ENCODE results near the gene ADAMTS5.

DNA sequence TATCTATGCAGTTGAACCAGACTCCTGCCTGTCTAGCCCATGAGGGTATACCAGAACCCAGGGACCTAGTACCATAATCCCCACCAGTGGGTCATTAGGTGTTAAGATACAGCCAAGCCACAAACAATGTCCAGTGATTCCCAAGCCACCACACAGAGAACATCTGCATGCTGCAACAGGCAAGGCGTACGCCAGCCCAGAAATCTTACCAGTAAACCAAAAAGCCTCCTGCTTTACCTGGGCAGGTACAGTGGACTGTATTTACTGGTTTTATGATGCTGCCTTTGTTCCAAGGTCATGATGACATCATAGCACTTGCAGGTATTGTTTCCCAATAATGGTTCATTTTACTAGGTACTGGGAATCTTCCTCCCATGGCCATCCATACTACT, 20.1 kb upstream of the CXADR start:
- PRO-cap, 2 experiments: no peak in any of the 2 experiments

DNA sequence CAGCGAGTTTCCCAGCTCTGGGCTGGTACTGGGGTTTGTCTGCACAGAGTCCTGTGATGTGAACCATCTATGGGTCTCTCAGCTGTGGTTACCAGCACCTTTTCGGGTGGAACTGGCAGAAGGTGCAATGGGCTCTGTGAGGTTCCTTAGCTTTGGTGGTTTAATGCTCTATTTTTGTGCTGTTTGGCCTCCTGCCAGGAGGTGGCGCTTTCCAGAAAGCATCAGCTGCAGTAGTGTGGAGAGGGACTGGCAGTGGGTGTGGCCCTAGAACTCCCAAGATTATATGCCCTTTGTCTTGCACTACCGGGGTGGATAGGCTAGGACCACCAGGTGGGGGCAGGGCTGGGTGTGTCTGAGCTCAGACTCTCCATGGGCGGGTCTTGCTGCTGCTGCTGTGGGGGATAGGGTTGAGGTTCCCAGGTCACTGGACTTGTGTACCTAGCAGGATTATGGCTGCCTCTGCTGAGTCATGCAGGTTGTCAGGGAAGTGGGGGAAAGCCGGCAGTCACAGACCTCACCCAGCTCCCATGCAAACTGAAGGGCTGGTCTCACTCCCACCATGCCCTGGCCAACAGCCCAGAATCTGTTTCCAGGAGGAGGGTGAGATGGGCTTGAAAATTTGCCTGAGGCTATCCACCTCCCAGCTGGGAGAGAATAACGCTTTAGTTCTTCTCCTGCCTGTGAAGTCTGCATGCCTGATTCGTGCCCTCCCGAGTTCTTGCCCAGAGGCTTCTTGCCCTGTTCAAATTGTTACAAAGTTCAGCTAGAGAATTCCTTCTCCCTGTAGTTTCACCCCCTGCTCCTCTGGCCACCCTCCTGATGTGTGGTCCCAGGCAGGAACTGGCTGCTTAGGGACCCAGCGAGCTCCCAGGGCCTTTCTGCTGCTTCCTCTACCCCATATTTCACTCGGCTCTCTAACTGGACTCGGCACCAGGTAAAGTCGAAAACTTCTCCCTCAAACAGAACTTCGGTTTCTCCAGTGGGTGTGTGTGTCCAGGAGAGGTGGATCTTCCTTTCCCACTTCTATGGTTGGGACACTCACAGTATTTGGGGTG, 76.4 kb upstream of the BTG3 start:
- PRO-cap, 2 experiments: no peak in any of the 2 experiments

DNA sequence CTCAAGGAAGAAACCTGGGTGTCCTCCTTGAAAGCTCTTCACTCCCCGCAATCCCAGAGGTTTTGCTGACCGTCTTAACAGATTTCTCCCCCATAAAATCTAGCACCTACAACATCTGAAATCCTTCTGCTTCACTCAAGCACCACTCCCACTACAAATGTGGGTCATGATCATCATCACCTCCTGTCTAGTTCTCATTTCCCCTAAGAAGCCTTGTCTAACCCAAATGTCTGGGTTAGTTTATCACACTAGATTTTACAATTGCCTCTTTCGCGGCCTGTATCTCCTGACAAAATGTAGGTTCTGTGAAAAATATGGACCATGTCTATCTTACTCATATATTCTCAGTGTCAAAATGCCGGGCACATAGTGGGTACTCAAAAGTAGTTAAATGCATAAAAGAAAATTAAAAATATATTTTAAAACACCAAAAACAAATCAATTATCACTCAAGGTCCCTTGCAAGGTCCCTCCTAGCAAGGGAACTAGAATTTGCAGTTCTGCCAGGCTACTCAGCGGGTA, 19.7 kb downstream of the C21orf91 start:
- PRO-cap, 2 experiments: no peak in any of the 2 experiments

GRCh38 chr21:19261926-19262224, 858.3 kb upstream of the TMPRSS15 start:
- PRO-cap, 2 experiments: peak in 2 of 2 experiments; most common minus-strand start chr21:19262117 (in 2)

DNA sequence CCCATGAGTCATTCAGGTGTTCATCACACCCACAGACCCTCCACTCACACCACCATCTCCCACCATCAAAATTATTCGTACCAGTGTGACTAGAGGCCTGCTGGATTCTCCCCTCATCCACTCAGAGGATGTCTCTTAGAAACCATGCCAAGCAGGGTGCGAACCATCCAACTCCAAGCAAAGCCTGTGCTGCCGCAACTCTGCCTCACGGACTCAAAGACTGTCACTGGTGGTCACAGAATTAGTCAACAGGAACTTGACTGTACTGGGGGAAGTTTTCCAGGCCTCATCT, 211.0 kb downstream of the MRPL39 start:
- PRO-cap, 2 experiments: no peak in any of the 2 experiments

DNA sequence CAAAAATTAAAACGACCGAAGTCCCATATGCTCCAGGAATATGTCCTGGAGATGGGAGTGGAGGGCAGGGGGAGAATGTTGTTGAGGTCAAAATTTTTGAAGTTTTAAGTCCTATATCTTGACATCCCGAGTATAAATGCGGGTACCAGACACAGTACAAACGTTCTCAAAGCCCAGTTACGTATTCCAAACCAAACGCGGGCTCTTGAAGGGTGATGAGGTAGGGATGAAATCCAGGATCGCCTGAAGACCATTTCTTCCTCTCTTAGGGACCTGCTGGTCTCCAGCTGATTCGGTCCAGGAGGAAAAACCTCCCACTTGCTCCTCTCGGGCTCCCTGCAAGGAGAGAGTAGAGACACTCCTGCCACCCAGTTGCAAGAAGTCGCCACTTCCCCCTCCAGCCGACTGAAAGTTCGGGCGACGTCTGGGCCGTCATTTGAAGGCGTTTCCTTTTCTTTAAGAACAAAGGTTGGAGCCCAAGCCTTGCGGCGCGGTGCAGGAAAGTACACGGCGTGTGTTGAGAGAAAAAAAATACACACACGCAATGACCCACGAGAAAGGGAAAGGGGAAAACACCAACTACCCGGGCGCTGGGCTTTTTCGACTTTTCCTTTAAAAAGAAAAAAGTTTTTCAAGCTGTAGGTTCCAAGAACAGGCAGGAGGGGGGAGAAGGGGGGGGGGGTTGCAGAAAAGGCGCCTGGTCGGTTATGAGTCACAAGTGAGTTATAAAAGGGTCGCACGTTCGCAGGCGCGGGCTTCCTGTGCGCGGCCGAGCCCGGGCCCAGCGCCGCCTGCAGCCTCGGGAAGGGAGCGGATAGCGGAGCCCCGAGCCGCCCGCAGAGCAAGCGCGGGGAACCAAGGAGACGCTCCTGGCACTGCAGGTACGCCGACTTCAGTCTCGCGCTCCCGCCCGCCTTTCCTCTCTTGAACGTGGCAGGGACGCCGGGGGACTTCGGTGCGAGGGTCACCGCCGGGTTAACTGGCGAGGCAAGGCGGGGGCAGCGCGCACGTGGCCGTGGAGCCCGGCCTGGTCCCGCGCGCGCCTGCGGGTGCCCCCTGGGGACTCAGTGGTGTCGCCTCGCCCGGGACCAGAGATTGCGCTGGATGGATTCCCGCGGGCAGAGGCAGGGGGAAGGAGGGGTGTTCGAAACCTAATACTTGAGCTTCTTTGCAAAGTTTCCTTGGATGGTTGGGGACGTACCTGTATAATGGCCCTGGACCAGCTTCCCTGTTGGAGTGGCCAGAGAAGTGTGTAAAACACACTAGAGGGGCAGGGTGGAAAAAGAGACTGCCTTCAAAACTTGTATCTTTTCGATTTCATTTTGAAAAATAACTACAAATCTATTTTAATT, 45.4 kb downstream of the MRPL39 start:
- PRO-cap, 2 experiments: peak in 1 of 2 experiments; most common plus-strand start position 755 of the sequence (in 1)

- PRO-cap, 2 experiments: no peak in any of the 2 experiments
These were observed 1.3 kb upstream of the JAM2 start for GRCh38 chr21:25637758-25638068.

DNA sequence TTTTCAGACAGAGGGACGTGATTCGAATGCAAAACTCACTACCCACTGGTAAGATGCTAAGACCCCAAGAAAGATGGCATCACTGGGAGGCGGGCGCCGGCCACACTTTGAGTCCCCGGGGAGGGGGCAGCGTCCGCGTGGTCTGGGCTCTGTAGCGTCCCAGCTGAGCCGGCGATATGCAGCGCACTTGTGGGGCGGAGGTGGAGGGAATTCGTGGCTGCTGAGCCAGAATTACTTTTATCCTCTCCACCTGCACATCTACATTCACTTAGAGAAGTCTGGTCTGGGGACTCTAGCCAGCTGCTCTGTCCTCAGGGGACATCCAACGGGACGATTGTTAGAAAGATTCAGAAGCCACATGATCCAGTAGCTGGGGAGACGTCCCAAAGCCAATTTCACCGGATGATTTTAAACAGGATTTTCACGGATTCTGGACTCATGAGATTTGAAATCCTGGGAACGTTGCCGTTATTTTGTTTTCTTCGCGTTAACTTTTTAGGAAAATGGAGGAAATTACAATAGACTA, 1.2 kb downstream of the JAM2 start:
- PRO-cap, 2 experiments: no peak in any of the 2 experiments

GRCh38 chr21:25942128-25942610, 207.4 kb downstream of the GABPA start:
- PRO-cap, 2 experiments: no peak in any of the 2 experiments

DNA sequence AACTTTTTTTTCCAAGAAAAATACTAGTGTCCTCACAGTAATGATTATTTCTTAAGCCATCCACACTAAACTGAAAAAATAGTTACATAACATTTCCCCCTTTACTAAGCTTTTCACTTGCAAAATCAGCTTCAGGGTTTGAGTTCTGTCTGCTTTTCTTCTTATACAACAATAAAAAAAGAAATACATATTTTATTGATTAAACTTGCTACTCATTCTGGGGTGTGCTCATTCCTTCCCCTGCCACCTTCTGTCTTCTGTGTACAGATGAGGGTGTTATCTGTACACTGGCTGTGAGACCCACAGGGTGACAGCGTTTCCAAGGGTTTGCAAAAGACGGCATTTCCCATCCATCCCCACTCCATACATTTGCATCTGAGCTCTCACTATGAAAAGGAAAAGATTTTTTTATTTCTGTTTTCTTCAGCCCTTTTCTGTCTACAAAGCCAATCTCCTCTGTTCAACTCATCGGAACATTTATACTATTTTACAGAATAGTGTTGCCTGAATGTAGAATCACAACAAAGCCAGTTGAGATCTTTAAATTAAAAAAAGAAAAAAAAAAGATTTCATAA, 4.4 kb downstream of the APP start:
- PRO-cap, 2 experiments: no peak in any of the 2 experiments

- PRO-cap, 2 experiments: no peak in any of the 2 experiments
These were observed 167.4 kb downstream of the CYYR1 start for GRCh38 chr21:26405634-26406142.

DNA sequence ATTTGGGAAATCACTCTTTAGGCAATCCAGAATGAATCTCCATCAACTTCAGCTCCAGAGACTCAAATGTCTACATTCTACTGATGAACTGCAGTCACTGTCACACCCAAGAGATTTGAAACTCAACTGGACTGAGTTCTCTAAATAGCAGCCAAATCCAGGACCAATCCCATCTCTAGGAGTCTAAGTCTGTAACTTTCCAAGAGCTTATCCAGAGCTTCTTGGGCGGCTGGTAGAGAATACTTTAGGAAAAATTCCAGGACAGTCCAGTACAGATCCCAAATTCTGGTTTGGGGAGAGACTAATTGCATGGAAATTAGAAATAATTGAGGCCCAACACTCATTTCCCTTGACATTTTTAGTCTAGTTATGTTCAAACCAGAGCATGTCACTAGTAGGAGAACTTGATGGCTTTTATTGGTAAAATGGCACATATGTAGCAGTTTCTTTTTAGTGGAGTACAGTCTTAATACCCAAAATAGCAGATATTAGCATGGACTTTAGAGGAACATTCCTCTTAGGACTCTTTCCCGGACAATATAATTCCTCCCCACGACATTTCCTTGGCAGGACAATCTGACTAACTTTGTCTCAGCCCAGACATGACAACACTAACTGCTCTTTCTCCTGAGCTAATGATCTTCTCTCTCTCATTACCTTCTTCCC, 62.7 kb downstream of the ADAMTS1 start:
- PRO-cap, 2 experiments: no peak in any of the 2 experiments

DNA sequence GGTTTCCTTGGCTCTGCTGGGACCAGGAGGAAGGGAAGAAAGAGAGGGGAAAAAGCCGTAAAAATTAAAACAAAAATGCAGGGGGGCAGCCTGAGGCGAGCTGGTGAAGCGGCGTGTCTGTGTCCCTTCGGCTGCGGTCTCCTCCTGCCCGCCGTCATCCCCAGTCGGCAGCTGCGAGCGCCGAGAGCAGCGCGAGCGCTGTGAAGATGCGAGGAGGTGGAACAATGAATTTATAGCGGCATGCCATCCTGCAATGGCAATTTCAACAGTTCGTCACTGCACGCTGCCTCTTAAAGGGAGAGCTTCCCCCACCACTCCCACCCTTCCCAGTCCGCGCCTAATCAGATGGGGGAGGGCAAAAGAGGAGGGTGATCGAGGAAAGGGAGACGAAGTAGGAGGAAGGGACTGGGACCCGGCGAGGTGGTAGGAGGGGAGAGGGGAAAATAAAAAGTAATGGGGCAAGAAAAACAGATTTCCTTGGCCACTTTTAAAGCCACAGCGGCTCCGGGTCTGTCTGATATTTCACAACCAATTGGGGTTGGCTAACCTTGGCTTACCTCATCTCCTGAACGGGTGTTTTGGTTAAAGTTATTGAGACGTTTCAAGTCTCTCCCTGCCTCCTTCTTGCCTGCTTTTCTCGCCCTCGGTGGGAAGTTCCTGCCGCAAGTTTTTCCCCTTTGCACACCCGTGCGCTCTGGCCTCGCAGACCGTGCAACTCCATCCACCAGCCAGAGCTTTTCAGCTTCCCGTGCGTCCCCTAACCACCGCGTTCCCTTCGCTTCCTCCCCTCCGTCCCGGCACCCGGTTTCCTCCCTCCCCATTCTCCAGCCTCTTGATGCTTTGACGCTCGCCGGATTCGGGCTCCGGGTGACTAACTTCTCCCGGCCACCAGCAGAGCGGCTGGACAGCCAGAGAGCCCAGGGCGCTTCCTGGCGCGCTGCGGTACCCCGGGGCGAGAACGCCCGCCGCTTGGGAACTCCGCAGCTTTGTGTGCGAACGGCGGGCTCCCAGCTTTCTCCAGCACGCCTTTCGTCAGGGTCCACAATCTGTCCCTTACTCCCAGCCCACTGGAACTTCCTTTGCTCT, at the start of gene ADAMTS5:
TSS of gene ADAMTS5 (minus strand) at position 202 of the 1,086 bp plus-strand sequence.
- PRO-cap, 2 experiments: peak in 2 of 2 experiments; most common plus-strand start position 894 of the sequence (in 2); most common minus-strand start position 202 of the sequence (in 2)

GRCh38 chr21:27379372-27379747, 412.5 kb upstream of the ADAMTS5 start:
- PRO-cap, 2 experiments: no peak in any of the 2 experiments

DNA sequence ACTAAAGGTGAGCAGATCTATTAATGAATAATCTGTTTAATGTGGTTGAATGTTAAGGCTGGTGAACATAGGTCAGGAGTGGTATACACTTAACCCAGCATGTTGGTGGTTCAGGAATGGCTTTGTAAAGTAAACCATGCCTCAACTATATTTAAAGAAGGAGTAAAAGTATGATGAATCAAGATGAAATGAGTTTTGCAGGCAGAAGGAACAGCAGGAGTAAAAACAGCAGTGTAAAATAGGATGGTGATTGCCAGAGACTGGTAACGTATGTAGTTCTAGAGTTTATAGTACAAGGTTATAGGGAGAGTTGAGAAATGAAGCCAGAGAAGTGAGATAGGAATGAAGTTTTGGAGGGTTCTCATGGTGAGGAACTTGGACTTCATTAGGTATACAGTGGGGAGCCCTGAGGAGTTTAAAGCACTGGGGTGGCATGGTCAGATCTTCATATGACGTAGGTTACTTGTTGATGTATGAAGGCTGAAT, 23.0 kb downstream of the CCT8 start:
- PRO-cap, 2 experiments: no peak in any of the 2 experiments

DNA sequence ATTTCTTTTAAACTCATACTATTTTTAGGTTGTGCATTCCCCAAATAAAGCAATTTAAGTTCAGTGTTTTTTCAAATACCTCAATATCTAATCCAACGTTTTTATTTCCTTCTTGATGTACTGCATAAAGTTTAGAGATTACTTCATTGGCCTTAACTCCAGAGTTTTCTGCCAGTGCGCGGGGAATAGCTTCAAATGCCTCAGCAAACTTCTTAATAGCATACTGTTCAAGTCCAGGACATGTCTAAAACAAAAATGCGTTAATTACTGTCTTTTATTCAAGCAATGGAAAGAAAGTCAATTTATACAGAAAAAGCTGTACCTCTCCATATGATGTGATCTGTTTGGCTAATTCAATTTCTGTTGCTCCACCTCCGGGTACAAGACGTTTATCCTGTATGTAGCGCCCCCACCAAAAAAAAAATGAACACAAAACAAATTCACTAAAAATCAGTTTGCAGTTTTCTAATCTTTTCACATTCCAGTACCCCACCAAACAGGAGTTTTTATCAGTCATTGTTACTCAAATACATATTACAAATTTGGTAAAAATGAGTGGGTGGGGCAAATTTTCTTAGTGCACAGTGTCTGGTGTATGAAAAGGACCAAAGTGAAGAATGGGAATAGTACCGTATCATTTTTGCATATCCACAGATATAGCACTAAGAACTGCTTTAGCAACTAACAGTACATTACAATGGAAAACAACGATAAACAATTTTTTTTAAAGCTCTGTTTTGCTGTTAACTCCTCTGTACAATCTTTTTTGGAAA, 12.1 kb downstream of the CCT8 start:
- PRO-cap, 2 experiments: no peak in any of the 2 experiments

DNA sequence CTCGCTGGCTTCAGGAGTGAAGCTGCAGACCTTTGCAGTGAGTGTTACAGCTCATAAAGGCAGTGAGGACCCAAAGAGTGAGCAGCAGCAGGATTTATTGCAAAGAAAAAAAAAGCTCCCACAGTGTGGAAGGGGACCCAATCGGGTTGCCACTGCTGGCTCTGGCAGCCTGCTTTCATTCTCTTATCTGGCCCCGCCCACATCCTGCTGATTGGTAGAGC, 3.1 kb upstream of the CCT8 start:
- PRO-cap, 2 experiments: peak in 2 of 2 experiments; most common minus-strand start position 148 of the sequence (in 1)

GRCh38 chr21:29208460-29209245, 78.2 kb downstream of the MAP3K7CL start:
- PRO-cap, 2 experiments: no peak in any of the 2 experiments

- PRO-cap, 2 experiments: no peak in any of the 2 experiments
These were observed 79.6 kb upstream of the BACH1 start for GRCh38 chr21:29219042-29219562.

- PRO-cap, 2 experiments: no peak in any of the 2 experiments
These were observed 65.5 kb upstream of the BACH1 start for GRCh38 chr21:29232847-29234058.